ENCODE results near the genes MDM1 and MDM2.

- PRO-cap, 3 experiments: no peak in any of the 3 experiments
- RAMPAGE, long total RNA, 2 experiments: start-site peak on the minus strand in 1 of 2 experiments, at chr12:68314981-68315742 at its widest, 61 reads per replicate
- RRBS: no CpG with 5 or more reads among the region's 10 CpGs
Observed at GRCh38 chr12:68314978-68315412, 17.2 kb downstream of the MDM1 start.

GRCh38 chr12:68331944-68332740 is at the start of gene MDM1:
Gene MDM1, minus strand, starts transcription at chr12:68332362.
- PRO-cap, 3 experiments: peak in 3 of 3 experiments; most common plus-strand start chr12:68332631 (in 2); most common minus-strand start chr12:68332354 (in 2)
- RAMPAGE, long total RNA, 2 experiments: start-site peak on the plus strand in 1 of 2 experiments, at chr12:68332608-68332662 at its widest, 22 reads per replicate; start-site peak on the minus strand in 2 of 2 experiments, at chr12:68332257-68332375 at its widest, 406 to 661 reads per replicate
- RRBS: 2% methylated on average over 12 of the region's 57 CpGs

GRCh38 chr12:68406017-68406648 is 74.0 kb upstream of the MDM1 start:
- PRO-cap, 3 experiments: no peak in any of the 3 experiments
- RAMPAGE, long total RNA, 2 experiments: no peak in any of the 2 experiments
- RRBS: no CpG with 5 or more reads among the region's 5 CpGs

GRCh38 chr12:68620395-68621141 is 9.9 kb downstream of the RAP1B start:
- PRO-cap, 3 experiments: no peak in any of the 3 experiments
- RAMPAGE, long total RNA, 2 experiments: no peak in any of the 2 experiments
- RRBS: no CpG with 5 or more reads among the region's 12 CpGs

- PRO-cap, 3 experiments: no peak in any of the 3 experiments
- RAMPAGE, long total RNA, 2 experiments: start-site peak on the minus strand in 1 of 2 experiments, at chr12:68804779-68805499 at its widest, 5 reads per replicate
- RRBS: no CpG with 5 or more reads among the region's 32 CpGs
Observed at GRCh38 chr12:68804256-68805493, 3.3 kb upstream of the MDM2 start.

GRCh38 chr12:68807224-68808309 is at the start of gene MDM2:
Gene MDM2, plus strand, starts transcription at chr12:68808177.
- PRO-cap, 3 experiments: peak in 3 of 3 experiments; most common plus-strand start chr12:68808127 (in 2); most common minus-strand start chr12:68807617 (in 3)
- RAMPAGE, long total RNA, 2 experiments: start-site peak on the plus strand in 2 of 2 experiments, at chr12:68808153-68808234 at its widest, 286 to 734 reads per replicate; start-site peak on the minus strand in 2 of 2 experiments, at chr12:68808072-68808102 at its widest, 7 reads per replicate
- RRBS: no CpG with 5 or more reads among the region's 75 CpGs

- PRO-cap, 3 experiments: no peak in any of the 3 experiments
- RAMPAGE, long total RNA, 2 experiments: no peak in any of the 2 experiments
- RRBS: no CpG with 5 or more reads among the region's 2 CpGs
Observed at GRCh38 chr12:68819808-68820589, 12.0 kb downstream of the MDM2 start.

DNA sequence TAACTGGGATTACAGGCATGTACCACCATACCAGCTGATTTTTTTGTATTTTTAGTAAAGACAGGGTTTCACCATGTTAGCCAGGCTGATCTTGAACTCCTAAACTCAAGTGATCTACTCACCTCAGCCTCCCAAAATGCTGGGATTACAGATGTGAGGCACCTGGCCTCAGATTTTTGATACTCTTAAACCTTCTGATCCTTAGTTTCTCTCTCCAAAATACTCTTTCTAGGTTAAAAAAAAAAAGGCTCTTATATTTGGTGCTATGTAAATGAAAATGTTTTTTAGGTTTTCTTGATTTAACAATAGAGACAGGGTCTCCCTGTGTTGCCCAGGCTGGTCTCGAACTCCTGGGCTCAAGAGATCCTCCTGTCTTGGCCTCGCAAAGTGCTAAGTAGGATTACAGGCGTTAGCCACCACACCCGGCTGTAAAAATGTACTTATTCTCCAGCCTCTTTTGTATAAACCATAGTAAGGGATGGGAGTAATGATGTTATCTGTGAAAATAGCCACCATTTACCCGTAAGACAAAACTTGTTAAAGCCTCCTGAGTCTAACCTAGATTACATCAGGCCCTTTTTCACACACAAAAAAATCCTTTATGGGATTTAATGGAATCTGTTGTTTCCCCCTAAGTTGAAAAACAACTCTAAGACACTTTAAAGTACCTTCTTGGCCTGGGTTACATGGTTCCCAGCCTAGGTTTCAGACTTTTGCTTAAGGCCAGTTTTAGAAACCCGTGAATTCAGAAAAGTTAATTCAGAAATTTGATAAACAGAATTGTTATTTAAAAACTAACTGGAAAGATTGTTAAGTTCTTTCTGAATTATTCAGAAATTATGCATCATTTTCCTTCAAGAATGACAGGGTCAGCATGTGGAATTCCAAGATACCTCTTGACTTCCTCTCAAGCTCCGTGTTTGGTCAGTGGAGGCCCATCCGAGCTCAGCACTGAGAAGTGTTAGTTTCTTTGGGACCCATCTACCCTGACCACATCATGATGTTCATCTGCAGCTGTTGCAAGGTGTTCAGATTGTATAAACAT is 33.3 kb downstream of the MDM2 start:
- PRO-cap, 3 experiments: no peak in any of the 3 experiments
- RAMPAGE, long total RNA, 2 experiments: no peak in any of the 2 experiments
- RRBS: no CpG with 5 or more reads among the region's 8 CpGs

GRCh38 chr12:68845141-68845994 is 37.4 kb downstream of the MDM2 start:
- PRO-cap, 3 experiments: no peak in any of the 3 experiments
- RAMPAGE, long total RNA, 2 experiments: no peak in any of the 2 experiments
- RRBS: no CpG with 5 or more reads among the region's 12 CpGs

- PRO-cap, 3 experiments: no peak in any of the 3 experiments
- RAMPAGE, long total RNA, 2 experiments: no peak in any of the 2 experiments
- RRBS: no CpG with 5 or more reads among the region's 5 CpGs
Observed at GRCh38 chr12:68918221-68918837, 14.6 kb downstream of the CPM start.

DNA sequence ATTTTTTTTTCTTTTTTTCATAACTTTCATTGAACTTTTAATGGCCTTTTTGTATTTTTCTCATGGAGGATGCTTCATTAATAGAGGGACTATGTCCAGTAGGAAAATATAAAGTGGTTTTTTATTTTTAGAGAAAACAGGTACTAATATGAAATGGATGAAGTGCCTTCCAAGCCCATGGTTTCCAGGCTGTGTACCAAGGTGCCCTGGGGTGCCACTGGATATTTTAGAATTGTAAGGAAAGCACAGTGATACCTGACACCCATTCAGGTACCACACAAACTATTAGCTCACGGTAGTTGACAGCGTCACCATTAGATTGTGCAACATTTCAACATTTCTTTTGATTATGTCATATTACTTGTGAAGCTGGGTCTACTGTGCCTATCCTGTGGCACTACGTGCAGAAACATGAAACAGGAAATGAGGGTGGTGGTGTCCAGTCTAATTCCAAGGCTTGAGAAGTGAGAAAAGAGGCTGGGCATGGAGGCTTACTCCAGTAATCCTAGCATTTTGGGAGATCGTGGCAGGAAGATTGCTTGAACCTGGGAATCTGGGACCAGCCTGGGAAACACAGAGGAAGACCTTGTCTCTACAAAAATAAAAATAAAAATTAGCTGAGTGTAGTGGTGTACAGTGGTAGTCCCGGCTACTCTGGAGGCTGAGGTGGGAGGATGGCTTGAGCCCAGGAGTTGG is 75.5 kb upstream of the CPM start:
- PRO-cap, 3 experiments: no peak in any of the 3 experiments
- RAMPAGE, long total RNA, 2 experiments: no peak in any of the 2 experiments
- RRBS: no CpG with 5 or more reads among the region's 5 CpGs

- PRO-cap, 3 experiments: no peak in any of the 3 experiments
- RAMPAGE, long total RNA, 2 experiments: no peak in any of the 2 experiments
- RRBS: no CpG with 5 or more reads among the region's 7 CpGs
Observed at GRCh38 chr12:69024396-69024826, 91.4 kb upstream of the CPM start.

GRCh38 chr12:69052982-69053632 is 120.1 kb upstream of the CPM start:
- PRO-cap, 3 experiments: no peak in any of the 3 experiments
- RAMPAGE, long total RNA, 2 experiments: no peak in any of the 2 experiments
- RRBS: no CpG with 5 or more reads among the region's 7 CpGs

- PRO-cap, 3 experiments: no peak in any of the 3 experiments
- RAMPAGE, long total RNA, 2 experiments: no peak in any of the 2 experiments
- RRBS: no CpG with 5 or more reads among the region's 4 CpGs
Observed at GRCh38 chr12:69250968-69251616, 11.7 kb downstream of the CPSF6 start.

DNA sequence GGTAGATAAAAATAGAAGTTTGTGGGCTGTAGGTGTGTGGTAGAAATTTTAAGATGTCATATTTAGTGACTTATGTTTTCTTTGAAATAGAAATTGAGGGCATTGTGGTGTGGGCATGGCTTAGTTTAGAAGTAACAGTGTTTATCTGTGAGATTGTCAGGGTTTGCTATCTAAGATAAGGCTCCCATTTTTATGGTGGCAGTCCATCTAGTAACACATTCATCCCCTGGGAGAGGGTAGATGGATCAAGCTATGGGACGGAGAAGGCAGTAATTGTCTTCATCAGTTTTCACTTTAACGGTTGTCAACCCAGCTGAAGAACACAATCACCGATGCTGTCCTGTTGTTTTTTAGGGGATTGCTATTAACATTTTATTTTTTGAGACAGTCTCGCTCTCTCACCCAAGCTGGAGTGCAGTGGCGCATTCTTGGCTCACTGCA is 36.4 kb downstream of the CPSF6 start:
- PRO-cap, 3 experiments: no peak in any of the 3 experiments
- RAMPAGE, long total RNA, 2 experiments: no peak in any of the 2 experiments
- RRBS: no CpG with 5 or more reads among the region's 5 CpGs

DNA sequence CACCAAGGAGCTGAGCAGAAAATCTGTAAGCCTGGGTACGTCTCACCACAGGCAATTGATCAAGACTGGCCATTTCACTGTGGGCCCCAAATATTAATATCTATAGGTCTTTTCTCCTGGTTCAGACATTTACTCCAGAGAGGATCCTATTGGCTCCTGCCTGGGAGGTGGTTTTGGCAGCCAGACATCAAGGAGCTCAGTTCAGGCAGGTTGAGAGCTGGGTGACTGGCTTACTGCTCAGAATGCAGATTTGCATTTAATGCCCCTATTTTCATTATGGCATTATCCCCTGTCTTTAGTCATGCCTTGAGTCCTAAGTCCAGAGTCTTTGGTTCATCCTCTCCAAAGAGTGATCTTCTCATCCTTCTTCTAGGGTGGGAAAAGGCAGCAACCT is 4.6 kb upstream of the LYZ start:
- PRO-cap, 3 experiments: no peak in any of the 3 experiments
- RAMPAGE, long total RNA, 2 experiments: no peak in any of the 2 experiments
- RRBS: no CpG with 5 or more reads among the region's 1 CpG

- PRO-cap, 3 experiments: no peak in any of the 3 experiments
- RAMPAGE, long total RNA, 2 experiments: no peak in any of the 2 experiments
- RRBS: no CpG with 5 or more reads among the region's 8 CpGs
Observed at GRCh38 chr12:69415720-69416286, 54.4 kb upstream of the FRS2 start.

- PRO-cap, 3 experiments: no peak in any of the 3 experiments
- RAMPAGE, long total RNA, 2 experiments: no peak in any of the 2 experiments
- RRBS: no CpG with 5 or more reads among the region's 5 CpGs
Observed at GRCh38 chr12:69416287-69416742, 53.9 kb upstream of the FRS2 start.

DNA sequence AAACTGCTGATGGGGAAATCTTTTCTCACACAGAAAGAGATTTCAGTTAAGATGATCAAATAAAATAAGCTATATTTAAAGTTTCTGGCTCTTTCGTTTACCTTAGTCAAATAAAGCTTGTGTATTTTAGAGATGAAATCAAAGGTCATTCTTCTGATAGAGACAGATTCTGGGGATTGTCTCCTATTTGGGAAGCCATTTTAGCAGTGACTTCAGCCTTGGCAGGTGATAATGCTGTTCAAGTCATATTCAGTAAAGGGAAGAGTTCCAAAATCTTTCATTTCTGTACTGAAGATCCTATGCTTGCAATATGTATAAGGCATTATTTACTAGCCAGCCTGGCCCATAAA is 52.3 kb upstream of the FRS2 start:
- PRO-cap, 3 experiments: no peak in any of the 3 experiments
- RAMPAGE, long total RNA, 2 experiments: no peak in any of the 2 experiments
- RRBS: no CpG with 5 or more reads among the region's 1 CpG

- PRO-cap, 3 experiments: no peak in any of the 3 experiments
- RAMPAGE, long total RNA, 2 experiments: no peak in any of the 2 experiments
- RRBS: no CpG with 5 or more reads among the region's 1 CpG
Observed at GRCh38 chr12:70177967-70178444, 65.2 kb upstream of the CNOT2 start.

Data from testis (tissue), 5 donors.